Thoracic aorta endothelial cell (primary cell): ENCODE results near the gene C7.

GRCh38 chr5:39063010-39064088, 10.8 kb downstream of the RICTOR start:
- CAGE, long polyA plus RNA = no peak

DNA sequence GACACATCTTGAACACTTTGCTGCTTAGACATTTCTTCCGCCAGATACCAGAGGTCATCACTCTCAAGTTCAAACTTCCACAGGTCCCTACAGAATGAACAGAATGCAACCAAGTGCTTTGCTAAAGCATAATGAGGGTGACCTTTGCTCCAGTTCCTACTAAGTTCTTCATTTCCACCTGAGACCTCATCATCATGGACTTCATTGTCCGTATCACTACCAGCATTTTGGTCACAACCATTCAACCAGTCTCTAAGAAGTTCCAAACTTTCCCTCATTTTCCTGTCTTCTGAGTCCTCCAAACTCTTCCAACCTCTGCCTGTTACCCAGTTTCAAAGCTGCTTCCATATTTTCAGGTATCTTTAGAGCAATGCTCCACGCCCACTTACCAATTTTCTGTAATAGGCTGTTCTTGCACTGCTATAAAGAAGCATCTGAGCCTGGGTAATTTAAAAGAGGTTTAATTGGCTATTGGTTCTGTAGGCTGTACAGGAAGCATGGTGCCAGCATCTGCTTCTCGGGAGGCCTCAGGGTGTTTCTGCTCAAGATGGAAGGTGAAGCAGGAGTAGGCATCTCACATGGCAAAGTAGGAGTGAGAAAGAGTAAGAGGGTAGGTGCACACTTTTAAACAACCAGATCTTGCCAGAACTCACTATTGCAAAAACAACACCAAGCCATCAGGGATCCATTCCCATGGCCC, 7.4 kb downstream of the RICTOR start:
- CAGE, long polyA plus RNA = no peak

DNA sequence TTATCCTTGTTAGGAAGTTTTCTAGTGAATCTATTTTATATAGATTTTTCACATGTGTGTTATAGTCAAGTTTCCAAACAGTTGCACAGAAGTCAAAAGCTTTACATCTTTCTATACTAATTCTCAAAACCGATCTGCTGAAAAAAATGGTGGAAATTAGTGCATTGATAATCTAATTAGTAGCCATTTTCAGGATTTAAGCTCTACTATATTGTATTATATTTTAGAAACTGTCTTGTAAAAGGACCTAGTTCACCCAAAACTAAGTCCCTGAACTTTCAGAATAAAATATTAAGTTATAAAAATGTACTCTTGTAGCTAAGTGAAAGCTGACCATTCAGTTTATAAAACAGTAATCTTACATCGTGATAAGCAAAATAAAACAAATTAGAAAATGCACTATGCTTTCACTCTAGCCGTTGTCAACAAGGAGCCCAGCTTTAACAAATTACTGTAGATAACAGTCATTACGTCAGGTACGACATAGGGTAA, 1.5 kb downstream of the RICTOR start:
- CAGE, long polyA plus RNA = no peak

DNA sequence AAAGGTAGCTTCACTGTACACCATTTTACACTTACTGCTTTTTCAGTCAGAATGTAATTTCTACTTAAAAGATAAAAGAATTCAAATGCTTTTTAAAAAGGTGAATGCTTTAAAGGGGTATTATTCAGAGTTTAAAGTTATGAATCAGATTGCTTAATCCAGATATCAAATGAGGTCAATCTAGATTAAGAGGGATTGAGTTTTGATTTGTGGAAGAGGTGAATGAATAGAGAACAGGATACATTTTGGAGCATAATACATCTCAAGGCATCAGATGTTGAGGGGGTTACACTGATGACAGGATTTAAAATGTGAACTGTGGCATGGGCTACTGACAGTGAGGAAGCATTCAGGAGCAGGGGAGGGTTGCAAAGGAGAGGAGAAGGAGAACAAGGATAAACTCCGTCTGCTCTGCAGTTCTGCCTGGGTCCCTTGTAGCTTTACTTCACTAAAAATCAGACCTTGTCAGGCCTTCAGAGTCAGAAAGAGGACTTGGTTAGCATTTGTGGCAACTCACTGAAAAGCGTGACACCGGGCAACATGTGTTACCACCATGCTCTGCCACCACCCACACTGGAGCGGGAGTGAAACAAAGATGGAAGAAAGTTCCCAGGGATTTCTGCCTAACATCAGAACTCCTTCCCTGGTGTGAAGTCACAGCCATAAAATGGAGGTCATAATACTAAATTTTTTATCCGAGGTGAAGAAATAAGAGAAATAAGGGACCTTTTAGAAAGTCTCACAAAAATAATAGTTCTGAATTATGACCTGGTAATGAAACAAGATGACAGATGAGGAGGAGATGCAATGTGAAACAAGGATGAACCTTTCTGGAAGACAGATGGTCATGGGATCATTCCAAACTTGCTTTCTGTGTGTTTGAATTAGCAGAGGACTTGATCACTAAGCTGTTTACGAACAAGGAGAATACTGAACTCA, 19.3 kb downstream of the FYB1 start:
- CAGE, long polyA plus RNA = no peak

GRCh38 chr5:39368056-39368652, 3.9 kb upstream of the C9 start:
- CAGE, long polyA plus RNA = no peak

- CAGE, long polyA plus RNA = no peak
Observed at GRCh38 chr5:39526572-39527253, 101.9 kb upstream of the DAB2 start.

- CAGE, long polyA plus RNA = no peak
Observed at GRCh38 chr5:39543176-39543831, 118.5 kb upstream of the DAB2 start.

DNA sequence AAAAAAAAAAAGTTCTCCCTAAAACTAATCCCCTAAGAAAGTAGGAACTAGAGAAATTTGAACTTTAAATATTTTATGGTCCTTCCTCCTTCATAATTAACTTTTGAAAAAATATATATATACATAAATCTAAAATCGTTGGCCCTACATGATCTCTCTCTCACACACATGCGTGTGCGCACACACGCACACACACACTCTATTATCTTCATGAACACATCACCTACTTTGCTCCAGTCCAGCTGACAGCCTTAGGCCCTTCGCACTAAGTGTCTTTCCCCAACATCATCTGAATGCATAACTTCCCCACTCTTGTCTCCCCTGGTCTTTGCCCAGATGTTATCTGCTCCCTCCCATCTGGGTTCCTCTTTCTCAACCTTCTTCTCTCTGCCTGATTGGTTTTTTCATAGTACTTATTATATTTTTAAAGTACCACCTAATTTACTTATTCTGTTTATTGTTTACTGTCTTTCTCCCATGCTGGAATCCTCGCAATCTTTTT, 291.5 kb upstream of the PTGER4 start:
- CAGE, long polyA plus RNA = no peak

DNA sequence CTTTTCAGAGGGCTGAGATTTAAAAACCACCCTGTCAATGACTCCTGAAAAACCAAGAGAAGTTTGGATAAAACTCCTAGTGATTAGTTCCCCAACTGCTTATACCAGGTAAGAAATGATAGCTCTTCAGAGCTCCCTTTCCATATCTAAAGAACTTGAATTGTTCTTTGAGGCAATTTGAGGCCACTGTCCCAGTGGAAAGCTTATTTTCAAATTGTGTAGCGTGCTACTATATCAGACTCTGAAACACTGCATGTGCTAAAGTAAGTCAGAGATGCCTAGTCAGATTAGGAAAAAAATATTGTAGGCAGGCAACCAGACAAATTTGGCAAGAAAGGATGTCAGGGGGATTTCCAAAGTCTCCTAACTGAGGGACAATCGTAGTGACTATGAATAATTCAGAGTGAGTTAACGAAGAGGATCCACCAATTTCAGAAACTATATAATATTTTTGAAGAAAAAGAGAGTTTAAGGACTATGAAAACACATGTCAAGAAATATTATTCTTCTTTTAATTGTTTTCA, 273.8 kb upstream of the PTGER4 start:
- CAGE, long polyA plus RNA = no peak

DNA sequence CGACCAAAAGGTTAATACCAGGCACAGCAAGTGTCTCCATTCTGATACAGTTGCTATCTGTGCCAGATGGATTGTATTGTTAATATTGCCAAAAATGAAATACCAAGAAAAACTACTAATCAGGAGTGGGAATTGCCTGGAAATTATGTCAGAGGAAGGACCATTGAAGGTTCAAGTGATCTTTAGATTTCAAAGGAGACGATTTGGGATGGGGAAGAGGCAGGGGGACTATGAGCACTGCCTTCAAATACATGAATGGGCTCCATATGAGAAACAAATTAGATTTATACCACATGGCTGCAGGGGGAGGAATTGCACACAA, 95.9 kb upstream of the PTGER4 start:
- CAGE, long polyA plus RNA = no peak

- CAGE, long polyA plus RNA = no peak
Observed at GRCh38 chr5:40628430-40628847, 51.3 kb upstream of the PTGER4 start.

- CAGE, long polyA plus RNA = no peak
Observed at GRCh38 chr5:40680665-40681243, 1.0 kb downstream of the PTGER4 start.

DNA sequence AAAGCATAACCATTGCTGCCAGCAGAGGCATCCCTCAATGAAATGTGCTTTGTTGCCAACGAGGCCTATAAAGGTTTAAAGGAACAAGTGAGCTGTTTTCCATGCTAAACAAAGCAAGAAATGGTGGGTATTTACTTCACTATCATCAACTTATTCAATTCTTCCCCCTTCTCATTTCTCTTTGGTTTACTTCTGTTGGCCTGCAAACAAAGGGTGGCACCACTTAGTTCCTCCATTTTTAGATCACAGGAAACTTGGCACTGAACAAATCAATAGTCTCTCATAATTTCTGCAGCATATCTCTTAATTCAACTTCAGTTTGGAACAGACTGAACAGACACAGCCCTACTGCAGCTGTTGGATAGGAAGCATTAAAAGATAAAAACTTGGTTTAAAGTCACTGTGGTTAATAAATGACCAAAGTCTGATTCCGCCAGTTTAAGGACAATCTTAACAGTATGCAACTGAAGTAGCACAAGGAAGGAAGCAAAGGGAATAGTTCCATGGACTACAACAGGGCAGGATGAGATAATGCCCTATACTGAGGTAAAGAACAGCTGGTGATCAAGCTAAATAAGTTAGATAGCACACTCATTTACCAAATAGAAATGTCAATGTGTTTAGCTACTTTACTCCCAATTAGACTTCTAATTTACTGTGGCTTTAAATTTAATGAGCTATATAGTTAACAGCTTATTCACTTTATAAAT, 21.6 kb downstream of the TTC33 start:
- CAGE, long polyA plus RNA = no peak

DNA sequence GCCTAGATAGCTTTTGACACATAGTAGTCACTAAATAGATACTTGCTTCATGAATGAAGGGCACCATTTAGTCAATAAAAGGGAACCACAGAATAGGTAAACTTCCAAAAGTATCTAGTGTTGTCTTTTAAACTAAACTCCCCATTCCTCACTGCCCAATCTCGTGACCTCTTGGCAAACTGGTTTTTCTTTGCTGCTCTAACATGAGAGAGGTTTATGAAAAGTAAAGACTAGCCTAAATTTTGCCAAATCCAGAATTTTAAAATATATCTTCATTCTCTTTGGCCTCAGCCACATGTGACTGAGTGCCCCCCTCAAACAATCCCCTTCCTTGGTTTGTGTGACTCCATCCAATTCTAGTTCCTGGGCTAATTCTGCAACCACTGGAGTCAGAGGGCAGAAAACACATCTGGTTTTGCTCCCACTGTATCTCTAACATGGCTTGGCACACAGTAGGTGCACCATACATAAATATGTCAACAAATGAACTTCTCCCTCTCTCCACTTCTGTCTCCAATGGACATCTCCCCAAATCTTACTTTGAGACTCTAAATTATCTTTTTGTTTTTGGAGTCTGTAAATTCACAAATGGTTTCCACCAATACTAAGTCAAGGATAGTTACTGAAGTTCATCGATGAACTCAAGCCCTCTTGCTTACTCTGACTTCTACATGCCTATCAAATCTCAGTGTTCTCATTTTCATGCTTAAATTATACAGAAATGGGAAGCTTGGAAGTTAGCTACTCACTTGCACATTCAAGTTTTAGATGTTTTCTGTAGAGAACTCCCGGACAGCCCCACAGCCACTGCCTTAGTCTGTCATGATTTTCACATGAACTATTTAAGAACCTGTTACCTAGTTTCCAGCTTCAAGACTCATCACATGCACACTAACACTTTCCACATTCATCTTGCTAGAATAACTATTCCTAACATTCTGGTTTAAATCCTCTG, 6.3 kb downstream of the RPL37 start:
- CAGE, long polyA plus RNA = no peak

DNA sequence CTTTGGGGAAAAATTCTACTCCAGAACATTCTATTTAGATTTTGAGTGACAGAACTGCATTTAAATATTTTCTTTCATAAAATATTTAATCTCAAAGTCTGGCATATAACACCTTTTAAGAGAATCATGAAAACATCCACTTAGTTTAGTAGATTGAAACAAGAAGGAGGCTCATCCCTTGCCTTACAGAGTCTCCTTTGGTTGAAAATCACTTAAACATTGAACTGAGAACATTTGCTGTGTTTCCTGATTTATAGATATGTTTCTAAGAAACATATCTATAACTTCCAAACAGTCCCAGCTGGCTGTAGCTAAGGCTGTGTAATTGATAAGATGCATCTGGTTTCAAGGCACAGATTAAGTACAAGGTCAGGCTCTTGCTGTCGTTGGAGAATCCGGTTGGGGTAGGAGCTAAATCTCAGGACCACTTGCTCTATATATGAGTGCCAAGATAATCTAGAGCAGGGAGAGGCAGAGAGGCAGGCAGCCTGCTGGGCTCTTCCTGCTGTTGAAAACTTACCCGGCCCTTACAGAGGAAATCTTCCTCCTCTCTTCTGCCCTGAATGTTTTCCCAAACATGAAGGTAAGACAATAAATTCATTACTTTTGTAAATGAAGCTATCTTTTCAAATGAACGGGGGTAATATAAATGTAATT, at the start of gene C7:
Gene C7, plus strand, starts transcription at position 464 of the 657 bp plus-strand sequence.
- CAGE, long polyA plus RNA = no peak

- CAGE, long polyA plus RNA = no peak
Observed at GRCh38 chr5:41186107-41186576, 27.2 kb downstream of the C6 start.

DNA sequence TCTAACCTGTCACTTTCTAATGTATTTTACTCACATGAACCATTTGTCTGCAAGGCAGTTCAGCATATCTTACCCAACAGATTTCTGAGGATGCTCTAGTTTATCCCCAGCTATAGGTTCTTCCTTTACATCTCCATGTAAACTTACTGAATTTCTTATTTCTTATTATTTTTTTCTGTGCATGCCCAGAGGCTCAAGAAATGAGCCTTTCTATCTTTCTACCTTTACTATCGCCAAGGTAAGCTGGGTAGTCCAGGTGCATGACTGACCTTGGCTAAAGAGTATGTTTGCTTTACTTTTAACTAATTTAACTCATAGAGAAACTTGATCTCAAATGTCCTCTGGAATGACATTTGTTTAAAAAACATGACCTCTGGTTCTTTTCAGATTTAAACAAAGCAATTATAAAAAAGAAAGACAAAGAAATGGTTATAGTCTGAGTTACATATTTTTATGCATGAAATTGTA, 459 bp downstream of the C6 start:
- CAGE, long polyA plus RNA = no peak

GRCh38 chr5:41921844-41922372, 3.2 kb upstream of the FBXO4 start:
- CAGE, long polyA plus RNA = no peak

DNA sequence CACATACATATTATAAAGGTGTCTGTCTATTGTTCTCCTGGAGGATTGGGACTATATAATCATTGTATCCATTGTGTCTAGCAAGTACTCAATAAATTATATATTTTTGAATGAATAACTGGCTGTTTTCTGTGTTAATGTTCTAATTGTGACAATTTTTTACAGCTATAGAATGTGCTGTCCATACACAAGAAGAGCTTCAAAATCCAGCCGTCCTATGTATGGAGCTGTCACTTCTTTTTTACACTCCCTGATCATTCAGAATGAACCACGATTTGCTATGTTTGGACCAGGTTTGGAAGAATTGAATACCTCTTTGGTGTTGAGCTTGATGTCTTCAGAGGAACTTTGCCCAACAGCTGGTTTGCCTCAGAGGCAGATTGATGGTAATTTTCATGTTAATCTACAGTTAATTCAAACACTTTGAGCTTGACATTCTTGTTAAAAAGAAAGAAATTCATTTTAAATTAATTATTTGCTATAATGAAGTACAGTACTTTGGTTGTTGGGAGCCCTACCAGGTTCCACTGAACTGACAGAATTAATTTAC, 4.5 kb downstream of the FBXO4 start:
- CAGE, long polyA plus RNA = no peak

DNA sequence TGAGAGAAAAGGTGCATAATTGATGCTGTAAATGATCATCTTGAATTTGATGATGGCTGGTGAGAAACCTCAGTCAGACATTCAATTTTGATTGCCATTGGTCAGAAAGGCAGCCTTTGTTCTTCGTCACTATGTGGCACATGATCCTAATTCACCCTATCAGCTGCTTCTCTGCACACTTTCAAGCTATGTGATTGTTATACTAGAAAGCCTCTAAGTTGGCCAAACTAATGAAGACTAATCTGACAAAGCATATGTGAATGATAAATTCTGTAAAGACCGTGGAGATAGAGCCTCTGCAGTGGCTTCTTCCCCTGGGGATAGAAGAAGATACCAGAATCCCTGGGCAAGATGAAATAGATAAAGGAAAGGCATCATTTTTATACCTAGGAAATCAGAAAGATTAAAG, 9.1 kb downstream of the GHR start:
- CAGE, long polyA plus RNA = no peak